ENCODE measurements around the genes CCDC134 and SMDT1.

GRCh38 chr22:41524501-41525713 lies 19.4 kb downstream of the POLR3H start:
- PRO-cap, result no peak

GRCh38 chr22:41549398-41549722 lies 5.1 kb upstream of the POLR3H start:
- PRO-cap, result no peak

- PRO-cap, result no peak
Observed at GRCh38 chr22:41574629-41575615, 14.1 kb downstream of the CSDC2 start.

GRCh38 chr22:41597866-41598428 lies 8.3 kb upstream of the PMM1 start:
- PRO-cap, result no peak

- PRO-cap, result no peak
Observed at GRCh38 chr22:41753230-41753827, 47.1 kb upstream of the CCDC134 start.

DNA sequence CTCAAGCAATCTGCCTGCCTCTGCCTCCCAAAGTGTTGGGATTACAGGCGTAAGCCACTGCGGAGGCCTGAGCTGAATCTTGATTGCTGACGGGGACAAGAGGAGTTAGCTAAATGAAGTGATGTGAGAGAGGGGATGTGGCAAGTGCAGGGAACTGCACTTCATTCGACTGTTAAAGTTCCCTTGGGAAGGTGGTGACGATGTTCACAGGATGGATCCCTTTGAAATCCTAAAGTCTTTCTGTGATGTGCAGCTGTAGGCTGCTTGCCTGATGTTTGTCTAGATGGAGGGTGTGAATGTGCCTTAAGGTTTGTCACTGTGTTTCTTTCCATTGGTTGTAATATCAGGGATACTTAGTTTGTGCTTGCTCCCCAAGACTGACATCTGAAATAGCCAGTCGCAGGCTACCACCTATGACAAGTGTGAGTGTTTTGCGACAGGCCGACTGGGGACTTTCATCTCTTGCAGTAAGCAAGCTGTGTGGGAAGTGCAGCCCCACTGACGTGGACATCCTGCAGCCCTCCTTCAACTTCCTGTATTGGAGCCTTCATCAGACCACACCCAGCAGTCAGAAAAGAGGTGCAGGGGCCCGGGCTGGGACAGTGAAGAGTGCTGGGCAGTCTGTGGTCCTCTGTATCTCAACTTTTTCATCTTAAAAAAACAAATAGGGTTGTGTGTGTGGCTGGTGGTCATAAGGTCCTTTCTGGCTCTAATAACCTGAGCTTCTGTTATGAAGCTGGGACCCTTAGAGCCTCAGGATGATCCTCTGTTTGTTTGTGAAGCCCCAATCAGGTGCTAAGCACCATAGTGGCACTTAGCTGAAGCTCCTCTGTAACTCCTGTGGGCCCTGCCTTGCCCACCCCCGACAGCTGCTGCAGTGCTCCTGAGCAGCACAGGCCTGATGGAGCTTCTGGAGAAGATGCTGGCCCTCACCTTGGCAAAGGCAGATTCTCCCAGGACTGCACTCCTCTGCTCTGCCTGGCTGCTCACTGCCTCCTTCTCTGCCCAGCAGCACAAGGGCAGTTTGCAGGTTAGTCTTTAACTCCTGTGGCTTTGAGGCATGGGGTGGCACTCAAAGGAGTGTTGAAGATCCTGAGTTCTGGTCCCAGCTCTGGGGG lies 19.3 kb upstream of the CCDC134 start:
- PRO-cap, result bidirectional peak, plus-strand start at position 571 of the sequence, minus-strand start at position 390 of the sequence

- PRO-cap, result unidirectional peak, plus-strand start at chr22:41800315; bidirectional peak, plus-strand start at chr22:41800679, minus-strand start at chr22:41800519
Observed at GRCh38 chr22:41799579-41800819, at the start of gene CCDC134. Gene CCDC134, plus strand, starts transcription at chr22:41800679.

GRCh38 chr22:41821506-41822338 lies 11.2 kb upstream of the SREBF2 start:
- PRO-cap, result no peak

DNA sequence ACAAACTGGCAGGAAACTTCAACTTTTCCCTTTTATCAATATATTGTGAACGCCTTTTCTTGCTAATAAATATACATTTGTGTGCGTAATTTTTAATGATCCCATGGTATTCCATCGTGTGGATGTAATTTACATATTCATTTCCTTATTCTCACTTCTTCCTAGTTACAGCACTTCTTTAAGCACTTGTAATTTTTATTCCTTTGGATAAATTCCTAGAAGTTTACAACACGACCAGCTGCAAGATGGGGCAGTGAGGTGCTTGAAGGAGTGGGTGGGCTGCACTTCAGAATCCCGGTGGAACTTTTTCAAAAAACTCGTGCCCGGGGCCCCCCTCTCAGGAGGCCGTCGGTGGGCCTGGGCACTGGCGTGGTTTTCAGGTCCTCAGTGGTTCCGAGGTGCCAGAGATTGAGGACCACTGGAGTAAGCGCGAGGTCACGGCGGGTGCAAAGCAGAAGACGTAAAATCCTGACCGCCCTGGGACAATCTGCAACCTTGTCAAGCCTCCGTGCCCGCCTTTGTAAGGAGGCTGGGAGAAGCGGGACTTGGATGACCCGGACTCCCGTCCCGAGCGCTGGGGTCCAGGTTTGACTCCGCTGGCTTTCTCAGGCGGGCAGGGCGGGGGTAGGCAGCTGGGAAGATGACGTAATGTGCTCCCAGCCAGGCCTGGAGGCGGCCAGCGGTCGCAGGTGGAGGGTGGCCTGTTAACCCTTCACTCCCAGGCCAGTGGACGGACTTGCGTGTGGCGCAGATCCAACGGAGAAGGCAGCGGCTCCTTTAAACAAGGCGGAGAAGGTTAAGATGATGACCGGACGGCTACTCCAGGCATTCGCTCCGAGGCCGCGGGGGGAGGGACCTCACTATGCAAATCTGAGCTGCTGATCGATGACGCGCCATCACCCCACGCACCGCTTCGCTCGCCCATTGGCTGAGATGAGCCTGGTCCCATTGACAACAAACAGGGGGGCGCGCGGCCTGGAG lies 539 bp upstream of the SREBF2 start:
- PRO-cap, result bidirectional peak, plus-strand start at position 521 of the sequence, minus-strand start at position 522 of the sequence; bidirectional peak, plus-strand start outside the sequence, minus-strand start at position 803 of the sequence

DNA sequence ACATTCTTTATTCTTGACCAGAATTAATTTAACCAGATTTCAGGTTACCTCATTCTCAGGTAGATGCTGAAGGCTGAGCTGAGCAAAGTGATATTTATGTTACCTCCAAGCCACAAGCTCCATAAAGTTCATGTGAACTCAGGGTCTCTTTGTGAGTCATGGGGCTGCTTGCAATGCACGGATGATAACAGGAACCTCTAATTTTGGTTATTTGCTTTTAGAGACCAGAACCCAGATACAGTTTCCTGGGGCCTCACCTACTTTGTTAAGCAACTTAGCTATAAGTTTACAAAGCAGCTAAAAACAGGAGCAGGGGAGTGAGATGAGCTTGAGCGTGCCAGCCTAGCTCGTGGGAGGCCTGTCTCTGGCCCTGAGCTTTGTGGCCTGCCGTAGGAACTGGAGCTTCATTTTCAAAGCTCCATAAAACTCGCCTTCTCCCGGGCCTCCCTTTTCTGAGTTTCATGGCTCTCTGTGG lies 29.2 kb downstream of the SREBF2 start:
- PRO-cap, result no peak

- PRO-cap, result bidirectional peak, plus-strand start at chr22:41934056, minus-strand start at chr22:41933932
Observed at GRCh38 chr22:41933799-41934259, 7.2 kb upstream of the TNFRSF13C start.

DNA sequence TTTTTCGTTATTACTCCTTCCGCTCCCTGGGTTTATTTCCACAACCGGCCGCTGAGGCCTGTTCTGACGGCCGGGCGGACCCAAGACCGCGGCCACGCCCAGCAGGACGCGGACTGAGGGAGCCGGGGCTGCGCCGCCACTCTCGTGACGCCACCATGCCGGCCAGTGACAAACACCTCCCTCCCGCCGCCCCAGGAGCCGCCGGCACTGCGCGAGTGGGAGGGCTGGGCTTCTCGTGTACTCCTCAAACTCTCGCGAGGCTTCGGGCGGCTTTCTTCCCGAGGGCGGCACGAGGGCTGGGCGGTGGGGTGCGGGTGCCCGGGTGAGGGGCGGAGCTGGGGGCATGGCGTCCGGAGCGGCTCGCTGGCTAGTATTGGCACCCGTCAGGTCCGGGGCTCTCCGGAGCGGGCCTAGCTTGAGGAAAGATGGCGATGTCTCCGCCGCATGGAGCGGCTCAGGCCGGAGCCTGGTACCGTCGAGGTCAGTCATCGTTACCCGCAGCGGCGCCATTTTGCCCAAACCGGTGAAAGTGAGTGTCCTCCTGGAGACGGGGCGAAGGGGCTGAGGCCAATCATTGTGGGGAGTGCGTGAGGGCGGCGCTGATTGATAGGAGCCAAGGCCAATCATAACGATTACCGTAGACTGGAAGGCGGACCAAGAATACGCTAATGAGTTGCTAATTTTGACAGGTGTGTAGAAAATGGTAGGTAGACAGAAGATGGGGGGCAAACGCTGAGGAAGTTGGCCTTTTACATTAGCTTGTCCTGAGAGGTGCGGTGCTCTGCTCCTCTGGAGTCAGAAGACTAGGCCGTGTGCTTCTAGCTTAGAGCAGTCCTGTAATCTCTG lies at the start of gene SMDT1:
TSS of gene SMDT1 (plus strand) at position 275 of the 846 bp plus-strand sequence.
- PRO-cap, result bidirectional peak, plus-strand start at position 139 of the sequence, minus-strand start at position 65 of the sequence; bidirectional peak, plus-strand start at position 275 of the sequence, minus-strand start at position 167 of the sequence; bidirectional peak, plus-strand start at position 694 of the sequence, minus-strand start at position 531 of the sequence

GRCh38 chr22:42080328-42080843 lies 886 bp downstream of the SMDT1 start:
- PRO-cap, result no peak

DNA sequence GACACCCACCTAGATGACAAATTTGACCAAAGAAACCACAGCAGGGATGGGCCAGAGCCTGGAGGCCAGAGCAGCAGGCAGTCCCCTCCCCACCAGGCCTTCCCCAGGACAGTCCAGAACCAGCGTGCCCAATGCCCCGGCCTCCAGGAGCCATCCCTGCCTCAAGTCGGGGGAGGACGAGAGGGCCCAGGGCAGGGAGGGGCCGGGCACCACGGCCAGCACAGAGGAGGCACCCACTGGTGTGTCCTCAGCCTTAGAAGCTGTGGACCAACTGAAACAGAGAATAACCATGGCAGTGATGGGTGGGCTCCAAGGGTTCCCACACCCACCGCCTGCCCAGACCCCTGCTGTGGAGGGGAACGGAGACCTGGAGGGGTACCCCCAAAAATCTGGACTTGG lies 28.3 kb upstream of the TCF20 start:
- PRO-cap, result no peak

GRCh38 chr22:42304095-42304503 lies 33.6 kb upstream of the TCF20 start:
- PRO-cap, result no peak

GRCh38 chr22:42314334-42314726 lies 43.9 kb upstream of the TCF20 start:
- PRO-cap, result no peak

- PRO-cap, result no peak
Observed at GRCh38 chr22:42316100-42316395, 45.6 kb upstream of the TCF20 start.

DNA sequence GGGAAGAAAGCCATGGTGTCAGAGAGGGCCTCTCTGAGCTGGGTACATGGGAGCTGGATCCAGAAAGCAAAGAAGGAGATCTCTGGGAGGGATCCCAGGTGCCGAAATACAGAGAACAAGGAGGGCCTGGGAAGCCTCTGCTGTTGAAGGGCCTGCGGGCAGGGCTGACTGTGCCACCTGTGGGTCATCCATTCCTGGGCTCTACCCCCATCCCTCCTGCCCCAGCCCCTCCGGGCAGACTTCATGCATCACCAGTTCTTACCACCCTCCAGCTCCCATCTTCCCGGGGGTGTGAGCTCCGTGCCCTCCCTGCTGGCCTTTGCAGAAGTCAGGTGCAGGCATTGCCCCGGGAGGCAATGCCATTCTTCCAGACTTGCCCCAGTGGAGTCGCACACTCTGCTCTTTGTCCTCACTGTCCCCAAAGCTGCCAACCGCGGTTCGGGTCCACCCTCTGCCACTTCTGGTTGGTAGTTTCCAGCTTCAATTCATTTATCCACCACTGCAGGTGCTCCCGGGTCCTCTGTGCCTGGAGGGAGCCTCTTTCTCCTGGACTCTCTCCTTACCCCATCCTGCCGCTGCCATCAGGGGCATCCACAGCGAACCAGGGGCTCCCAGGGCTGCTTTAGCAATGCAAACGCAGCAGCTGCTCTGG lies 28.2 kb downstream of the NFAM1 start:
- PRO-cap, result no peak

DNA sequence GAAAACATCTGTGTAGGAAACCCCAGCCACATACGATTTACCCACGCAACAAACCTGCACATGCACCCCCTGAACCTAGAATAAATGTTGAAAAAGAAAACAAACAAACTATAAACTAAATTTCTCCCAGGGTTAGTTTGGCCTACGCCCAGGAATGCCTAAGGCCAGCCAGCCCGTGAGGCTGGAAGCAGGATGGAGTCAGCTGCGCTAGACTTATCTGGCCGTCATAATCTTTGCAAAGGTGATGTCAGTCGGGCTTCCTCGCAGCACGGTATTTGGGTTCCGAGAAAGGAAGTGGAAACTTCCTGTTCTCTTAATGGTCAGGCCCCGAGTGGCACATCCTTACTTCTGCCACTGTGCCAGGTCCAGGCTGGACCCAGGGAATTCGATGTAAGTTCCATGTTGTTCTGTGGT lies 22.1 kb upstream of the CYB5R3 start:
- PRO-cap, result no peak

GRCh38 chr22:42691933-42693139 lies 28.3 kb downstream of the A4GALT start:
- PRO-cap, result no peak

Data from NALM6 (cell line).